H4 (cell line): ENCODE measurements around the genes VPS13A and GNA14.

DNA sequence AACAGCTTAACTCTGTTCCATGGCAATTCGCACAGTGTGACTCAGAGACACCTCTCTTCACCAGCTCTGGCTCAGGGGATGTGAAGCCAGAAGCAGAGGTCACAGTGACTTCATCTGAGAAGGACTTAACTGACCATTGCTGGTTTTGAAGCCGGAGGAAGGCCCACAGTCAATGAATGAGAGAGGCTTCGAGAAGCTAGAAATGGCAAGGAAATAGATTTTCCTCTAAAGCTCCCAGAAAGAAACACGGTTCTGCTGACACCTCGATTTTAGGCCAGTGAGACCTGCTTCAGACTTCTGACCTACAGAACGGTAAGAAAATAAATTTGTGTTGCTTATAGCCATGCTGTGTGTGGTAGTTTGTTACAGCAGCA lies 17.0 kb upstream of the GCNT1 start:
- RAMPAGE, long total RNA, result no peak

DNA sequence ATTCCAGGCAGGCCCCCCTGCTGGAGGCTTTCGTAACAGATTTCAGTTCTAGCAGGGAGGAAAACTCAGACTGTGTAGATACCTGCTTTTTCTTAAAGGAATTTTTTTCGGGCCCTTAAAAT lies 1.4 kb downstream of the GCNT1 start:
- RAMPAGE, long total RNA, result no peak

DNA sequence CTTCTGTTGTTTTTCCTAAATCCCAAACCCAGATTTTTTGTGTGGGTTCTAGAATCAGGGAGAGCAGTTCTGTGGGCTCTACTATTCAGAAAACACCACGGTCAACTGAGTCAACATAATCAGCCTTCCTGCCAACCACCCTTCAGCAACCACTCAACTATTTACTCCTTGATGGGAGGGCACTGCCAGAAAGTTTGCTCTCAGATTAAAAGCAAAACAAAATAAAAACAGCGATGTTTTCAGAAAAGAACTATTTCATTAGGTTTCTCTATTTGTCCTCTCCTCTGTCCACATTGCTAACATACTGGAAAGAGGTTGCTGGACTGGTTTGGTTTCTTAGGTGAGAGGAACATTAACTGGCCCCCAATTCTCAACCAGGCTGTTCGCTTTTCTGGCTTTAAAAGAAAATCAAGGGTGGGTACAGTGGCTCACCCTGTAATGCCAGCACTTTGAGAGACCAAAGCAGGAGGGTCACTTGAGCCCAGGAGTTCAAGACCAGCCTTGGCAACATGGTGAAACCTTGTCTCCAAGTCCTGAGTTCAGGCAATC lies 72.4 kb downstream of the GCNT1 start:
- RAMPAGE, long total RNA, result no peak

GRCh38 chr9:76586437-76587311 lies 127.7 kb downstream of the GCNT1 start:
- RAMPAGE, long total RNA, result no peak

GRCh38 chr9:76650697-76651144 lies 191.7 kb downstream of the GCNT1 start:
- RAMPAGE, long total RNA, result no peak

GRCh38 chr9:76835843-76836429 lies 70.0 kb downstream of the PRUNE2 start:
- RAMPAGE, long total RNA, result no peak

DNA sequence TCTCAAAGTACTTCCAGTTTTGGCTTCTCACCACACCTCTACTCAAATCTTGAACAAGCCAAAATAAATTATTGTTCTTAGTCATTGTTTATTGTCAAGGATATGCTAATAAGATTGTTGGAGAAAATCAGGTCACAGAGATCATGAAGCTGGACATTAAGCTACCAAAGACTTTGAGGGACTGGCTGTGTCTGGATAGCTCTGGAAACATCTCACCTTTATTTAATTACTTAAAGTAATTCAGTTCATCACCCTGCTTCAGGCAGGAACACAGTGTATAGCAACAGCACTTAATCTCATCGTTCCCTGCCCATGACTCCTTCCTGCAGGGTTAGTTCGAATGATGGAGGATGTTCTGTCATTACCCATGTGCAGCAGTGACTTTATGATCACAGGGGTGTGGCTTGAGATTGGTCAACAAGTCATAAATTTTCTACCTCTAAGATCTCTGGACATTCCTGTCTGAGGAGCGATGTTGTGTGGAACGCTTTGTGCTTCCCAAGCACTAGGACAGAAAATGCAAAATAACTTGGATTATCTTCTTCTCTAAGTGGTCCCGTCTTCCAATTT lies 37.1 kb upstream of the PRUNE2 start:
- RAMPAGE, long total RNA, result no peak

GRCh38 chr9:77176783-77177827 lies at the start of gene VPS13A:
TSS of gene VPS13A (plus strand) at chr9:77177534.
- RAMPAGE, long total RNA, result no peak

DNA sequence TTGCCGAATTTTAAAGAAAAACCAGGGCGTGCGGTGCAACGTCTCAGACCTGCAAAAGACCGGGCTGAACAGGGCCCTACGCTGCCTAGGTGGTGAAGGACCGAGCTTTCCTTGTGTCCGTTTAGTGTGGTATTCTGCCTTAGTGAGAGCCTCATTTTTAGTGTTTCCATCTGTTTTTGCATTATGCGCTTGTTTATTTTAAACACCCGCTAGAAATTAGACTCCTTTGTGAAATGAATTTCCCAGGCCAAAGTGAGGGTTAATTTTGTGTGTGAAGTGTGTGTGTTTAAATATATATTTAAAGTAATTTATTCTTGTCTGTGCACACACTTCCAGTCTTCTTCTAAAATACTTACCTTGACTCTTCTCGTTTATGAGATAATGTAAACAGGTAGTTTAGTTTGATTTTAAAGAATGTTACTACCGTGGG lies 1.2 kb downstream of the VPS13A start:
- RAMPAGE, long total RNA, result no peak

DNA sequence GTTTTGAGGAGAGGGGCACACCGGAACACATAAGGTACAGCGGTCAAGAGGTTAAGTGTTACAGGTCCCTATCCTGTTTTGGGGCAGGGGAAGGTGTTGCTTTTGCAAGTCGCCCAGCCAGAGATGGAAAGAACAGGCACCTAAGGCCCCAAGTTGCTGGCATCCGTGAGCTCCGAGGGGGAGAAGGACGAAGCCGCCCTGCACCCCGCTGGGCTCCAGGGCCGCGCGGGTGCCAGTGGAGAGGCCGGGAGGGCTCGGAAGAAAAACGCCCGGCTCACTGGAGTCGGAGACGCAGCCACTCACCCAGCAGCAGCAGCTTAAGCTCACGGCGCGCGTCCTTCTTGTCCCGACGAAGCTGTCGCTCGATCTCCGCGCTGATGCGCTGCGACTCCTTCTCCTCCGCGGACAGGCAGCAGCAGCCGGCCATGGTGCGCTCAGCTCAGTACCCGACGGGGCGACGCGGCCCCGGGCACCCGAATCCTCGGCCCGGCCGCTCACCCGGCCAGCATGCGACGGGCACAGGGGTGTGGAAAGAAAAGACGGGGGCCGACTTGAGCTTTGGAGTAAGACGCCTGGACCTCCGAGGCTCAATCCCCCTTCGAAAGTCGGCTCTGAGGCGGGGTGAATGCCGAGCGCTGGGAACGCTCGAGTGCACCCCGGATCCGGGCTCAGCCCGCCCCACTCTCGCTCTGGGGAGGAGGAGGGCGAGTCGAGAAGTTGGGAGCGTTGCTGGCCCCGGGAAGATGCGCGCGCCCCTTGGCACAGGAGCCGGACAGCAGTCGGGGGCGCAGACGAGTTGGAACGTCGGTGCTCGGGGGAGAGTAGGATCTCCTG lies 538 bp downstream of the GNA14 start:
- RAMPAGE, long total RNA, result no peak

GRCh38 chr9:77648201-77649157 lies at the start of gene GNA14:
TSS of gene GNA14 (minus strand) at chr9:77648322.
- RAMPAGE, long total RNA, result no peak

DNA sequence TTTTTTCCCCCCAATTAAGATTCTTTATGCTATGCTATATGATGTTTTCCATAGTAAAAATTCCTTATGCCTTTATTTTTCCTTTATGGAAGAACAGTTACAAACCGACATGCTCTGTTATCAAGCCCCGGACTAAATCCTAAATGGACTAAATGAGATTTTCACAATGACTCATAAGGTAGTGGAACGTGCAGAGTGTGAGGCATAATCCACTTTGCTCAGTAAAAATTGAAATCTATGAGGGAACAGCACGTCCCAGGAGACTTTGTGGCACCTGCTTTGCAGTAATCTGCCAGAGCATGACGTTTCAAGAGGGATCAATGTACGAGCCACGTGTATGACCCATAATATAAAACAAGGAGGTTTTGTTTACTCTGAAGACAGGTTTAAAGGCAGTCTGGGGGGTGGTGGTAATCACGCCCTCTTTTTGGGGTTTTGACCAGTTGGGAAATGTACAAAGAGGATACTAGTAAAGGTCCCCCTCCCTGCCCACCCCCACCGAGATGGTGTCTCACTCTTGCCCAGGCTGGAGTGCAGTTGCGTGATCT lies 83.8 kb upstream of the GNA14 start:
- RAMPAGE, long total RNA, result no peak

GRCh38 chr9:77898050-77898647 lies 133.5 kb downstream of the GNAQ start:
- RAMPAGE, long total RNA, result no peak

GRCh38 chr9:77909295-77909725 lies 122.3 kb downstream of the GNAQ start:
- RAMPAGE, long total RNA, result no peak

DNA sequence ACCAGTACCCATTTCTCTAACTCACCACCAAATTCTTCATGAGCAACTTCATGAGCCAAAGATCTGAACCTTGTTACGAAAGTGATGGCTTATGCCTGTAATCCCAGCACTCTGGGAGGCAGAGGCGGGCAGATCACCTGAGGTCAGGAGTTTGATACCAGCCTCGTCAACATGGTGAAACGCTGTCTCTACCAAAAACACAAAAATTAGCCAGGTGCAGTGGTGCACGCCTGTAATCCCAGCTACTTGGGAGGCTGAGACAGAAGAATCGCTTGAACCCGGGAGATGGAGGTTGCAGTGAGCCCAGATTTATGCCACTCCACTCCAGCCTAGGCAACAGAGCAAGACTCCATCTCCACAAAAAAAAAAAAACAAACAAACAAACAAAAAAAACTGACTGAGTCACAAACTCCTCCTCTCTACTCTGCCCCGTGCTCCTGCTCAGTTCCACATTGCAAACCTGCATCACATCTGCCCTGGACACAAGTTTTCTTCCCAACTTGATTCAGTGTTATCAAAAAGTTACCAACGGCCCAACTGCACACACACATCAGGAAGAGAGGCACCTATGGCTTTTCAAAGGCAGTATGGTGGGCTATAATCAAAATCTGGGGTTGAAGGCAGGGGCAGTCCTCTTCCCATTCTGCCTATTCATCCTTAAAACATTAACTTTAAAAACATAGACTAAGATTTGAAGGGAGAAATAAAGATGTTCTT lies 61.6 kb downstream of the GNAQ start:
- RAMPAGE, long total RNA, result no peak

DNA sequence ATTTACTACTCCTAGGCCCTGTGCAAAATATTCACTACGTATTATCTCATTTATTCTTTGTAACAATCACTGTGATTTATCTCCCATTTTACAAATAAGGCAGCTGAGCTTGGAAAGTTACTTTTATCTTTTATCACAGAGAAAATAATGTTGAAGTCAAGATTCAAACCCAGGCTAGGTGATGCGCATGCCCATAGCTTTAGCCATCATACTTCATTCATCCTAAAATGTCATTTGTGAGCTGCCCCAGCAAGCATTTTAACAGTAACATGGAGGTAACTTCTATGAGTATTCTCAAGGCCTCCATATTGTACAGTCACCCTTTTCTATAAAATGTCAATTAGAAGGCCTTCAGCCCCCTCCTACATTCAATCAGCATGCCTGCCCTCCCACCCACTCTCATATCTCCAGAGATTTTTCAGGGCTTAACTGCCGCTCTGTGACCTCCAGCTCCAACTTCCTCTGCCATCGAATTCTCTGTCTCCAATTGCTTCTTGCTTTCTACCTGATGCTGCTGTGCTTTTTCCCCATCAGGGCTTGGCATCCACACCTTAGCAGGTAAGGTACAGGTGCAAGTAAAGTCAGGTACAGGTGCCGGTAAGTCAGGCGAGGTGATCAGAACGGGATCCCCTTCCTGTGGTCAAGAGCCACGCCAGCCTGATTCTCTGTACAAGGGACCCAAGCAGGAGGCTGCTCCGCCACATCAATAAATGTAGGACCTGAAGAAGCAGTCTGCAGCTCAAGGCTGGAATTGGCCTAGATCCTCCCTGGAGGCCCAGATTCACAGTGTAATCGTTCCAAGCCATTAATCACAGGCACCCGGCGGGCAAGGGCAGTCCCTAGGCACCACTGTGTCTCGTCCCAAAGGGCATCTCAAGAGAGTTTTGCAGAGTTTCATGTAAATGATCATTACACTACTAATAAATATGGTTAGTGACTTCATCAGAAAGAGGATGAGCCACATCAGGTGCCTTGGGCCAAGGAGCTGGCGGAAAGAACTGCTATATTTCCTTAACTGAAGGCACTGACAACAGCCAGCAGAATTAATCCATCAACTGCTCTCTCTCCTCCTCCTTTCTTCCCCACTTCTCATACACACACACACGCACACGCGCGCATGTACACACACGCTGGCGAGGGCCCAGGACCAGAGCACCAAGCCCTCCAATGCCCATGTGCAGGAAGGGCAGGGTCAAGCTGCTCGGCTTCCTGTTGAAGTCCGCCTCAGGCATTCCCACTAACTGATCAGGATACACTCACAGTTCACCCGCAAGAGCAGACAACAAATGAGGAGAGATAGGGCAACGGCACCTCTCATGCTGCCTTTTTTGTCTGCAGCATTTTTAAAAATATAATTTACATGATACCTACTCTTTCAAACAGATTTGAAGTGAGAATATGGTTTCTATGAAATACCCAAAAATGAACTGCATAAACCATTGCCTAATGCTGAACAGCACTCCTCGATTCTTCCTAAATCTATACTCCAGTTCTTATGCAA lies 34.1 kb downstream of the GNAQ start:
- RAMPAGE, long total RNA, result no peak

- RAMPAGE, long total RNA, result no peak
Observed at GRCh38 chr9:78669380-78669721, 372.4 kb downstream of the PSAT1 start.

- RAMPAGE, long total RNA, result no peak
Observed at GRCh38 chr9:79256731-79257255, 315.0 kb upstream of the TLE4 start.

DNA sequence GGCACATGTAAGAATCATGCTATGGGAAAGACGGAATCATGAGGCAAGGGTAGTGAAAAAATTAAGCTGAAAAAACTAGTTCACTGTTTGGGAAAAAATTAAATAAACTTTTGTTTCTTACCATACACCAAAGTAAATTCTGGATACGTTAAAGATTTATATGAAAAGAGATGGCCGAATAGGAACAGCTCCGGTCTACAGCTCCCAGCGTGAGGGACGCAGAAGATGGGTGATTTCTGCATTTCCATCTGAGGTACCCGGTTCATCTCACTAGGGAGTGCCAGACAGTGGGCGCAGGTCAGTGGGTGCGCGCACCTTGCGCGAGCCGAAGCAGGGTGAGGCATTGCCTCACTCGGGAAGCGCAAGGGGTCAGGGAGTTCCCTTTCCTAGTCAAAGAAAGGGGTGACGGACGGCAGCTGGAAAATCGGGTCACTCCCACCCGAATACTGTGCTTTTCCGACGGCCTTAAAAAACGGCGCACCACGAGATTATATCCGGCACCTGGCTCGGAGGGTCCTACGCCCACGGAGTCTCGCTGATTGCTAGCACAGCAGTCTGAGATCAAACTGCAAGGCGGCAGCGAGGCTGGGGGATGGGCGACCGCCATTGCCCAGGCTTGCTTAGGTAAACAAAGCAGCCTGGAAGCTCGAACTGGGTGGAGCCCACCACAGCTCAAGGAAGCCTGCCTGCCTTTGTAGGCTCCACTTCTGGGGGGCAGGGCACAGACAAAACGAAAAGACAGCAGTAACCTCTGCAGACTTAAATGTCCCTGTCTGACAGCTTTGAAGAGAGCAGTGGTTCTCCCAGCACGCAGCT lies 132.8 kb upstream of the TLE4 start:
- RAMPAGE, long total RNA, result no peak

DNA sequence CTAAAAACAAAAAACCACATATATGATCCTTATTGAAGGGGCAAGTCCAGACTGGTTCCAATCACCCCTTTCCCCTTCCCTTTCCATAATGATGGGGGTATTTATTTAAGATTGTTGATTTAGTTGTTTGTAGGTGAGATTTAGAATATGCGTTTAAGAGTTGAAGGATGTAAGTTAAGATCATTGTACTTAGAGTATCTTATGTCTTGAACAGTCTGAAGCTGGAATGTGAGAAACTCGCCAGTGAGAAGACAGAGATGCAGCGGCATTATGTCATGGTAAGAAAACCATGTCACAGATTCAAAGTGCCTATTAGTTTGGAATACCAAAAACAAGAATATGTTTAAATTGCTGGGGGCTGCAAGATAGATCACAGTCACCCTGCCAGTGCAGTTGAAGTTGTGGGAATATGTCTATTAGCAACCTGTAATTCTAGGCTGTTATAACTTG lies 2.9 kb downstream of the TLE4 start:
- RAMPAGE, long total RNA, result no peak